Right ventricle myocardium (tissue), 1 donor: ENCODE measurements around a stretch of chr12.

DNA sequence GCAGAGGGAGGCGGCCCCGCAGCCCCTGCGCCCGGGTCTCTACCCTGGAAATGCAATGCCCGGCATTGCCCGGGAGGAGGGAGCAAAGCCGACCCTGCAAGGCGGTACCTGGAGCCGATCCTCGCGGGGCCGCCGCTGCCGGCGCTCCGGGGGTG is 196 bp downstream of the FOXN4 start:
- PRO-cap, 2 experiments: no peak in any of the 2 experiments

GRCh38 chr12:109735578-109736330 is 22.1 kb downstream of the FAM222A start:
- PRO-cap, 2 experiments: no peak in any of the 2 experiments

DNA sequence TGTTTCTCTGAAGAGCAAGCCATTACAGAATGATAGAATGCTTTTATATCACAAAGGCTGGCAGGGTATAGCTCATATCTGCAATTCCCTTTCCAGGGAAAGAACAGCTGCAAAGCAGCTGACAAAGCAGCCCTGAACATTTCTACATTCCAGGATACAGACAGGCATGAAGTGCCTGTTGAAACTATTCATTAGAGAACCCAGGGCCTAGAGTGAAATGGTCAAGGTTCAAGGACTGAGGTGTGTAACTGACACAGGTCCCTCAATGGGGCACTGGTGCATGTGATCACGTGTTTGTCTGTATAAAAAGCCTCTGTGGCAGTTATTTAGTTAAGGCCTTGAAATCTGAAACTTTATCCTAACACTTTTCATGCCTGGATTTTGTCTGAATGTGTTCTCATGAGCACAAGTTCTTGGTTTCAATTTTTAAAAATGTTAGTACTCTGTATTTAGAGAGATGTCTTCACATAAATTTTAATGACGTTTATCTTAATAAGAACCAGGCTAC is 47.1 kb downstream of the GIT2 start:
- PRO-cap, 2 experiments: no peak in any of the 2 experiments

- PRO-cap, 2 experiments: no peak in any of the 2 experiments
Measured at GRCh38 chr12:109968022-109968380, 28.2 kb downstream of the GIT2 start.

DNA sequence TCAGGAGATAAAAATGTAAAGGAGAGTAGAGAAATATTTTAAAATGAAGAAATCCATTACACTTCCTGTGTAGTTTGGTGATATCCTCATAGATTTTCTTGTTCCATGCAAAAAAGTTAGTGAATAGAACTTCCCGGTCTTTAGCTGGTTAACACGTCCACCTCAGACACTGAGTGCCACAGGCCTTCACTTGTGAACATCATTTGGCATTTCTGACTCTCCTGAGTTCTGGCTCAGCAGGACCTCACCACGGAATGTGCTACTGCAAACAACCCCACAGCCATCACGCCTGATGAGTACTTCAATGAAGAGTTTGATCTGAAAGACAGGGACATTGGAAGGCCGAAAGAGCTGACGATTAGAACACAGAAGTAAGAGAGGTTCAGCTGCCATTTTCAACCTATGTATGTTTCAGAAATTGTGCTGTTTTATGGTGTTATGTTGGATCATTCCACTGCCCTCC is 20.0 kb downstream of the C12orf76 start:
- PRO-cap, 2 experiments: no peak in any of the 2 experiments

DNA sequence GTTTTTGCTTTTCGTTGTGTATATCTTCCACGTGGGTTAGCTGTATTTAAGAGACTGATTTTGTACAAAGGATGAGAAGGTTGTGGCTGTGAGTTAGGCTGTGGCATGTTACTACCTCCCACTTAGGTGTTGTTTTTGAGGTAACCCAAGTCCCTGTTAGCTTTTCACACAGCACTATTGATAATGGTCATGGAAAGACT is 12.5 kb downstream of the C12orf76 start:
- PRO-cap, 2 experiments: no peak in any of the 2 experiments

GRCh38 chr12:110114409-110114932 is 9.7 kb upstream of the IFT81 start:
- PRO-cap, 2 experiments: no peak in any of the 2 experiments

DNA sequence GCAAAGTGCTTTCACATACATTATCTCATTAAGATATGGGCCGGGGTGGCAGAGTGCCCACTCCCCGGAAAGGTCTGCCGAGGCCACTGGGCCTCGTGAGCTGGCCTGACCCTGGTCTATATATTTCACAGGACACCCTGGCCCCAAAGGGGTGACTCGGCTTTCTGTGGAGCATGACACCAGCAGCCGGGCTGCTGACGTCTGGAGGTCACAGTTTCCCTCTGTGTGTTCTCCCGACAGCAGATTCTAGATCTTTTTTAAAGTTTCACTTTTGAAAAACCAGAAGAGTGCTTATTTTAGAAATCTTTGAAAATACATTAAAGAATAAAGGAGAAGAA is 27.8 kb upstream of the ATP2A2 start:
- PRO-cap, 2 experiments: peak in 2 of 2 experiments; most common plus-strand start position 148 of the sequence (in 2); most common minus-strand start position 118 of the sequence (in 1)

- PRO-cap, 2 experiments: no peak in any of the 2 experiments
Measured at GRCh38 chr12:110308122-110308496, 27.1 kb downstream of the ATP2A2 start.

DNA sequence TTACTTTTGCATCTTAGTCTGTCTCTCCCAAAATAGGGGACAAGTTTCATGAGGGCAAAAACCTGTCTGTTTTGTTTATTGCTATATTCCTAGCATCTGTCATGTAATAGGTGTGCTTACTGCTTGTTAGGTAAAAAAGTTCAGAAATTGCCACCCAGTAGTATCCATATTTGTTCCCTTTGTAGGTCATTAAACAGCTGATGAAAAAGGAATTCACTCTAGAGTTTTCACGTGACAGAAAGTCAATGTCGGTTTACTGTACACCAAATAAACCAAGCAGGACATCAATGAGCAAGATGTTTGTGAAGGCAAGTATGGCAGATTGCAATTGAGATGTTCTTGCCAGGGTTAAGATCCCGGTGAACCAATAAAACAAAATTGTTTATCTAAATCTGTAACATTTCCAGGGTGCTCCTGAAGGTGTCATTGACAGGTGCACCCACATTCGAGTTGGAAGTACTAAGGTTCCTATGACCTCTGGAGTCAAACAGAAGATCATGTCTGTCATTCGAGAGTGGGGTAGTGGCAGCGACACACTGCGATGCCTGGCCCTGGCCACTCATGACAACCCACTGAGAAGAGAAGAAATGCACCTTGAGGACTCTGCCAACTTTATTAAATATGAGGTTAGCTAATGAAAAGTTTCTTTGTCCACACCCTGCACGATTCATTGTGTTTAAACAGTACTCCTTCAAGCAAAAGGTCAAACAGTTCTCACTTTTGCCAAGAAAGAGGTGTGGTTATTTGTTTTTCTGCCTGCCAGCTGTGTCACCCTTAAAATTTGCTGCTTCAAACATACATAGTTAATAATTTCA is 58.3 kb downstream of the ATP2A2 start:
- PRO-cap, 2 experiments: no peak in any of the 2 experiments

GRCh38 chr12:110344257-110345069 is 59.0 kb downstream of the ANAPC7 start:
- PRO-cap, 2 experiments: no peak in any of the 2 experiments

DNA sequence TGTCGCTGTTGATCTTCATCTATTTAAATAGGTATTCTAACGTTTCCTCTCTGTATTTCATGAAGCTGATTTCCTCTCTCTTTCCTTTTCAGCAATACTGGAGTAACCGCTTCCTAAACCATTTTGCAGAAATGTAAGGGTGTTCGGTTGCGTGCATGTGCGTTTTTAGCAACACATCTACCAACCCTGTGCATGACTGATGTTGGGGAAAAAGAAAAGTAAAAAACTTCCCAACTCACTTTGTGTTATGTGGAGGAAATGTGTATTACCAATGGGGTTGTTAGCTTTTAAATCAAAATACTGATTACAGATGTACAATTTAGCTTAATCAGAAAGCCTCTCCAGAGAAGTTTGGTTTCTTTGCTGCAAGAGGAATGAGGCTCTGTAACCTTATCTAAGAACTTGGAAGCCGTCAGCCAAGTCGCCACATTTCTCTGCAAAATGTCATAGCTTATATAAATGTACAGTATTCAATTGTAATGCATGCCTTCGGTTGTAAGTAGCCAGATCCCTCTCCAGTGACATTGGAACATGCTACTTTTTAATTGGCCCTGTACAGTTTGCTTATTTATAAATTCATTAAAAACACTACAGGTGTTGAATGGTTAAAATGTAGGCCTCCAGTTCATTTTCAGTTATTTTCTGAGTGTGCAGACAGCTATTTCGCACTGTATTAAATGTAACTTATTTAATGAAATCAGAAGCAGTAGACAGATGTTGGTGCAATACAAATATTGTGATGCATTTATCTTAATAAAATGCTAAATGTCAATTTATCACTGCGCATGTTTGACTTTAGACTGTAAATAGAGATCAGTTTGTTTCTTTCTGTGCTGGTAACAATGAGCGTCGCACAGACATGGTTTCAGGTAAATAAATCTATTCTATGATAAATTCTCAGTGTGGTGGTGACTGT is 53.0 kb downstream of the ANAPC7 start:
- PRO-cap, 2 experiments: no peak in any of the 2 experiments

DNA sequence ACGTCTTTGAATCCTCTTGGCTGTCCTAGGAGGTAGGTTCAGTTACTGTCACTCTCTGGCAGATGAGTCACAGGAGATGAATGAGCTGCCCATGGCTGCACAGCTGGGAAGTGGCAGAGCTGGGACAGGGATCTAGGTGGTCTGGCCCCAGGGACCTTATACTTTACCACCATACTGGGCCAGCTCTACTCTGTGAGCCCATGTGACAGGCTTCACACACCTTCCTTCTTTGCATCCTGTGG is 24.0 kb downstream of the TCTN1 start:
- PRO-cap, 2 experiments: no peak in any of the 2 experiments

DNA sequence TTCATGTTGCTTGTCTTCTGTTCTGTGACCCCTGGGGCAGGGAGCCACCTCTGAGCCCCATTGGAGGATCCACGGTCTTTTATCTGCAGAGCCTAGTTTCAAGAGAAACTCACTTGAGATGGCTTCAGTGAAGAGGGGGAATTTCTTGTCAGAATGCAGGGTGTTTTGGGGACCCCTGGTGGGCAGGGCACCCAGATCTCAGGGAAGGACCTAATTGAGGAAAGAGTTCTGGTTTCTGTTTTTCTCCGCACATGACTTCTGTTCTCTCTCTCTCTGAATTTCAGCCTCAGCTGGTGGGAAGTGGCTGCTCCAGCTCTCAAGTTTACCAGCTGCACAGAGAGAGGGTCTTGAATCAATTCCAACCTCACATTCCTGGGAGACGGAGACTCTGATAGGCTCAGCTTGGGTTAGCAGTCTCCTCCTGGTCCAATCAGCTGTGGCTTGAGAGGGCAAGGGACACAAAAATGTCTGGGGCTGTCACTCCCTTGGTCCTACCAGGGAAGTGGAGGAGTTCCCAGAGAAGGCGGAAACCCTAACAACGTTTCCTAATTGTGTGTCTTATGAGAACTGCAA is 6.9 kb downstream of the CCDC63 start:
- PRO-cap, 2 experiments: no peak in any of the 2 experiments

- PRO-cap, 2 experiments: no peak in any of the 2 experiments
Measured at GRCh38 chr12:111170445-111171111, 136.6 kb downstream of the CUX2 start.

DNA sequence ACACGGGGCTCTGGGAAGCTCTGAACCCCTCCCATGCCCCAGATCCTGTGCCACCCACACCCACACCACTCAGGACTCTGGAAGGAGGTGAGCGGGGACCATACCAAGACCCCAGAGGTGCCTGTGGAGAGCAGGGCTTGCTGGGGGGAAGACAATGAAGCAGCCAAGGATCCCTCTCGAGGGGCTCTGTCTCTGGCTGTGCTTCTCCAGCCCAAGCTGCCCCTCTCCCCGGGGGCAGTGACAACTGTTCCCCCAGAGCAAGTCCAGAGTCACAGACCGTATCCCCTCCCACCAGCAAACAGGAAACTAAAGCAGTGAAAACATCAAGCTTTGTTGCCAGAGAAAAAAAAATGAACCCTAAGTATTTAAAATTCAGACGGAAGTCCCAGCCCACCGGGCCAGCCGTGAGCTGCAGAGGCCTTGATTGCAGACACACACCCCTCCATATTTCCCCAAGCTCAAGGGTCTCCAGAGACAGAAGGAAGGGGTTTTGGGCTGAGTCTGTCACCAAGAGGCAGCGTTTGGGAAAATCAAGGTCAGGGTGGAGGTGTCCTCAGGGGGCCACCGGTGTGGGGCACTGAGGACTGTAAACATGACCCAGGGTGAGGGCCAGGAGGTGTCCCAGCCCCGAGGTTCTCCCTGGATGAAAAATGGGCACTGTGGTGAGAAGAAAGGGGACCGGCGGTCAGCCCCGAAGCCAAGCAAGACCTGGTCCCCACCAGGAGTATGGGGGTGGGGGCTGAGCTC is 7.8 kb downstream of the PHETA1 start:
- PRO-cap, 2 experiments: no peak in any of the 2 experiments

GRCh38 chr12:111406276-111406443 is 437 bp downstream of the SH2B3 start:
- PRO-cap, 2 experiments: no peak in any of the 2 experiments

DNA sequence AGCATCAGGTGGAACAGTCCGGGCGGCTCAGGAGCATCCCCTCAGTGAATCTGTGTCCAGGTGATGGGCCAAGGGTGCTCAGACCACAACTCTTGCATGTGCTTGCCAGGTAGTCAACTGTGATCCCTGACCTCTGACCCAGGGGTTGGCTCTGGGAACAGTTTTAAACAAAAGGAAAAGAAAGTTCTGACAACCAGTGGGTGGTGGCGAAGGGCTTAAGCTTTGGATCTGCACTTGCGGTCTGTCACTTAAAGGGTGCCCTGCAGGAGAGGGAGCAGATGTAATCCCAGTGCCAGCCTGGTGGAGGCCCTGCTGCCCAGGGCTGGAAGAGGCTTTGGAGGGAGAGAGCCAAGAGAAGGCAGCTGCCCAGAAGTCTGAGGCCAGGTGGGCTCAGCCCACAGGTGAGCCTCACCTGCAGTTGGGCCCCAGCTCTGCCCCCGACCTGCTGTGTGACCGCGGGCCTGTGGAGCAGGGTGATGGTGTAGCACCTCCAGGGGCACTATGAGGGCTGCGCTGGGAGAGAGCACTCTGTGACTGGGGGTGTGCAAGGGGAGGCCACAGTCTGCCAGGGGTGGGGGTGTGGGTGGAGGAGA is 19.1 kb downstream of the SH2B3 start:
- PRO-cap, 2 experiments: no peak in any of the 2 experiments

DNA sequence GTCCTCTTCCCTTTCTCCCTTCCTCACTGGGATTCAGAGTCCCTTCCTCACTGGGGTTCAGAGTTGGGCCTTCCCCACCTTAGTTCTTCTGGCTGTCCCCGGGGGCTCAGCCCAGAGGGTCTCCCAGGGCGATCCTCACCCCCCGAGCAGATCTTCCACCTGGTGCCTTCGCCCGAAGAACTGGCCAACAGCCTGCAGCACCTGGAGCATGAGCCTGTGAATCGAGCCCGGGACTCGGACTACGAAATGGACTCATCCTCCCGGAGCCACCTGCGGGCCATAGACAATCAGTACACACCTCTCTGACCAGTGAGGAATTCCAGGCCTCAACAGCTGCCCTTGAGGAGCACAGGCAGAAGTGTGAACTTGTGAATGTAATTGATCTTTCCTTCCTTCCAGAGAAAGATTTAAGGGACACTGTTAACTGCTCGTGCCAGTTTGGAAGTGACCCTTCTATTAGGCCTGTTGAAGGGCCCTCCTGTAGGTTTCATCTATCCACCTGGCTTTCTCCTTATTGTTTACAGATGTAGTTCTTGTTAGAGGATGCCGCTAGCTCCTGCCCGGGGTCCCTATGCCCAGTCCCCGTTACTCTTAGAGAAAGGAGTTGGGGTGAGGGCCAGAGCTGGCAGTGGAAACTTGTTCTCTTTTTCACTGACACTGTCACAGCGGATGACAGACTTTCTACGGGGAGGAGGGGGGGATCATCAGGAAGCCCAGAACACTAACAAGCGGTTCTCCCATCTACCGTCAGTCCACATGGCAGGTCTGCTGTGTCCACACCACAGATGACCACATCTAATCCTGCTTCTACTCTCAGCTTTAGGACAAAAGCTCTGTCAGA is 42.5 kb downstream of the SH2B3 start:
- PRO-cap, 2 experiments: no peak in any of the 2 experiments

GRCh38 chr12:111449245-111449937 is 43.7 kb downstream of the SH2B3 start:
- PRO-cap, 2 experiments: no peak in any of the 2 experiments